ENCODE measurements around the gene FAM43A.

- RRBS, result no CpG with 5 or more reads among the region's 6 CpGs
Observed at GRCh38 chr3:194452454-194453319, 34.1 kb downstream of the ATP13A3 start.

DNA sequence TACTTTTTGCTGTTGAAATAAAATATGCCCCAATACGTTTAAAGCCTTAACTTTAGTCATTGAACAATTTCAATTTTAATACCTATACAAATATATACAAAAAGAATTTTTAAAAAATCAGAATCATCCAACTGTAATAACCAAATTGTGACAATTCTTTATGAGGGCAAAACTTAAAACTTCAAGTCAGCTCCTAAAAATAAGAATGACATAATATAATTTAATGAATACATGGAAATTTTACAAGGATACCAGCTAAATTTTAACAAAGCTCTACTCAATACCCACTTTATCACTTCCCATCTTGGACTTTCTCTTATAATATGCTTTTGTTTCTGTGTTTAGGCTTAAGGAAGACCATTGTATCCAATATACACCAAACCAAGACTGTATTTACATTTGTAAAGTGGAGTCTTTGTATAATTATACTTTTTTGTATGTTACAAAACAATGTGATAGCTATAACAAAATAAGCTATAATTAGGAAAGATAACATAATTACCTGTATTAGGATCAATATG, 16.9 kb downstream of the ATP13A3 start:
- RRBS, result no CpG with 5 or more reads among the region's 1 CpG

DNA sequence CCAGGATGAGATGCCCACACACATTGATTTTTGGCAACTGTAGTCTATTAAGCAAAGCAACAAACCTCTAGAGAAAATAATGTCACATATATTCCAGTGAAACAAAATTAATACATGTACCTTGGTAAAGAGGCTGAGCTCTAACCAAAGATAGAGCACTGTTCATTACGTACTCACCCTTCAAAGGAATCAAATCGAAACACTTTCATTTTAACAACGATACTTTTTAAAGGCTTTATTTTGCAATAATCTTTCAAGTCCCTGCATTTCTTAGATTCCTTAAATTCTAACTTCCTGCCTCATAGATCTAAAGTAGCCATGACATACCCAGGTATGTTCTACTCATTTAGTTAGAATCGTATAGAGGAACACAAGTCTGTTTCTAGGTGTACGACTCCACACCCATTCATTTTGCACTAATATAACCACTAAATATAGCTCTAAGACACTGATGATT, 1.5 kb downstream of the ATP13A3 start:
- RRBS, result no CpG with 5 or more reads among the region's 5 CpGs

DNA sequence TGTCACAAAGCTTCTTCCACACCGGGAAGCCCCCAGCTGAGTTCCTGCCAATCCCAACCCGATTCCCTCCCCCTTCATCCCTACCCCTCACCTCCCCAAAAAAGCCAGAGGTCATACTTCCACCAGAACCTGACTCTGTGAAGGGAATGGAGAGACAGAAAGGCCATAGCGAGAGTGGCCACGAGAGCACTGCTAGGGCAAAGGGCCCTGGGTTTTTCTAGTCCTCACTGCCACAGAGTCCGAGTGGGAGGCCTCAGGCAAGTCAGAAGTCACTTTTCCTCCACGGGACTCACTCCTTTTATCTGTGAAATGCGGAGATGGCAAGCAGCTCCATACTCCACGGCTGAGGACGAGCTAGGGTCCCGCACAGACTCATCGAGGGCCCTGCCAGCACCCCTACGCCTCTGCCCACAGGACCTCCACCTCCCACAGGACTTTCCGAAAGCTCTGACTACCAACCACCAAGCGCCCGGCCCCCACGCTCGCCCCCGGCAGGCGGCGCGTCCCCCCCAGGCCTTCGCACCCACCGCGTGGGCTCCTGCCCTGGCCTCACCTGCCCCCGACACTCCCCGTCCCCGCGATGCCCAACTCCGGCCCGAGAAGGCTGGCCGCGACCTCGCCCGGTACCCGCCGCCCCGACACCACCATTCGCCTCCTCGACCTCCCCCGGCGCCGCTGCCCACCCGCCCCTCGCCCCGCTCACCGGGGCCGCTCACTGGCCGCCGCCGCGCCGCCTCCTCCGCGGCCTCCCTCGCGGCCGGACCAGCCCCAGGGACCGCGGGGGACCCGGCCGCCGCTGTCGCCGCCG, 735 bp downstream of the ATP13A3 start:
- RRBS, result 1% methylated on average over 34 of the region's 65 CpGs

DNA sequence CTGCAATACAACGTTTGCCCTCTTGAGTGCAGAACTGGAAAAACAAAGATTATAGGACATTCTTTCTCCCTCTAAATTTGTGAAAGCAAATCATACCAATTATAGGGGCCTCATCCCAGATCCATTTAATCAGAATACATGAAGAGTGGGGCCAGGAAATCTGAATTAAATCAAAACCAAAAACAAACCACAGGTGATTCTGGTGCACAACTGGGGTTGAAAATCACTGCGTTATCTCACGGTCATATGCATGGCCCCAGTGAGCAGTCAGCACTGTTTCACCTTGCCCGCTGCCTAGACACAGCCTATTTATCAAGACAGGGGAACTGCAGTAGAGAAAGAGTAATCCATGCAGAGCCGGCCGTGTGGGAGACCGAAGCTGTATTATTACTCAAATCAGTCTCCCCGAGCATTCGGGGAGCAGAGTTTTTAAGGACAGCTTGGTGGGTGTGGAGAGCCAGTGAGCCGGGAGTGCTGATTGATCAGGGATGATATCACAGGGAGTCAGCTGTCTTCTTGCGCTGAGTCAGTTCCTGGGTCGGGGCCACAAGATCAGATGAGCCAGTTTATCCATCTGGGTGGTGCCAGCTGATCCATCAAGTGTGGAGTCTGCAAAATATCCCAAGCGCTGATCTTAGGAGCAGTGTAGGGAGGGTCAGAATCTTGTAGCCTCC, 58.2 kb downstream of the TMEM44 start:
- RRBS, result no CpG with 5 or more reads among the region's 13 CpGs

DNA sequence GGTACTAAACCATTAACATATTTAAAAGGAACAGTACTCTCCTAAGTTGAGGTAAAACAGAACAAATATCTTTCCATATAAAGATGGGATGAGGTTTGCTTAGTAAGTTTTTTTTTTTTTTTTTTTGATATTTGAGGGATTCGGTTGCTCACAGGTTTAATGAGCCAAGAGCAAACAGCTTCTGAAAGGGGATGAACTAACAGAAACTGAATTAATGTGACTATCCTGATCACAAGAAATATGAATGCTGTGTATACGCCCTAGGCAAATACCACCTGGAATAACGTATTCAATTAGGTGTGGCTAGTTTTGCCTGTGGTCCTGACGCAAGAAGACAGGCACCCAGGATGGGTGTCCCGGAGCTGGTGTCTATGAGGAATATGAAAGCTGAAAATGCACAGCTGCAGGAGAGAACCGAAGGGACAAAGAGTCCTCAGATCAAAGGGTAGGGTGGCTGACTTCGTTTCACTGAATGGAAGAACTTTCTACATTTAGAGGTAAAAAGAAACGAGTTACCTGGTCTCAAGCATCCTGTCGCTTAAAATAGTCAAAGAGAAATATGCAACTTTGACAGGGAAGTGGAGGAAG, 14.5 kb downstream of the LSG1 start:
- RRBS, result no CpG with 5 or more reads among the region's 9 CpGs

- RRBS, result 2% methylated on average over 43 of the region's 77 CpGs
Observed at GRCh38 chr3:194685603-194686522, at the start of gene FAM43A. FAM43A (plus strand) TSS chr3:194685883.

DNA sequence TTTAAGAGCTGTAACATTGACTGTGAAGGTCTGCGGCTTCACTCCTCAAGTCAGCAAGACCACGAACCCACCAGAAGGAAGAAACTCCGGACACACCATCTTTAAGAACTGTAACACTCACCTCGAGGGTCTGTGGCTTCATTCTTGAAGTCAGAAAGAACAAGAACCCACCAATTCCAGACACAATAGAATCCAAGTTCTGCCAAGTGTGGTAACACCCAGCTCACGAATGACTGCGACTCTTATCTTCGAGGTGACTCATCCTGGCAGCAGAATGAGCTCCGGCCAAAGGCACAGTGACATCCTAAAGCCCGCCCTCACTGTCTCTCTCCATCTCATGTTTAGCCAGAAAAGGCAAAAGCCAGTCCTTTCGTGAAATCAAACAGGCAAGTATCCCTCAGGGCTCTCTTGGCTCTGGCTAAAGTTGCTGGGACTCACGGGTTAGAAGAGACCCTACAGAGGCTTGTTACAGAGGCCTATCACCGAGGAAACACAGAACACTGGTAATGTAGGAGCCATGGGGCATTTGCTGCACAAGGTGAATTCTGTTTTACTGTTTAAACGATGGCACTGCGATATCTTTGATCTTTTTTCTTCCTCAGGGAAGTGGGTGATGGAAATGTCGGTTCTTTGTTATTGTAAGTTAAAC, 155.4 kb downstream of the FAM43A start:
- RRBS, result no CpG with 5 or more reads among the region's 15 CpGs

- RRBS, result no CpG with 5 or more reads among the region's 4 CpGs
Observed at GRCh38 chr3:194930840-194931201, 245.1 kb downstream of the FAM43A start.

DNA sequence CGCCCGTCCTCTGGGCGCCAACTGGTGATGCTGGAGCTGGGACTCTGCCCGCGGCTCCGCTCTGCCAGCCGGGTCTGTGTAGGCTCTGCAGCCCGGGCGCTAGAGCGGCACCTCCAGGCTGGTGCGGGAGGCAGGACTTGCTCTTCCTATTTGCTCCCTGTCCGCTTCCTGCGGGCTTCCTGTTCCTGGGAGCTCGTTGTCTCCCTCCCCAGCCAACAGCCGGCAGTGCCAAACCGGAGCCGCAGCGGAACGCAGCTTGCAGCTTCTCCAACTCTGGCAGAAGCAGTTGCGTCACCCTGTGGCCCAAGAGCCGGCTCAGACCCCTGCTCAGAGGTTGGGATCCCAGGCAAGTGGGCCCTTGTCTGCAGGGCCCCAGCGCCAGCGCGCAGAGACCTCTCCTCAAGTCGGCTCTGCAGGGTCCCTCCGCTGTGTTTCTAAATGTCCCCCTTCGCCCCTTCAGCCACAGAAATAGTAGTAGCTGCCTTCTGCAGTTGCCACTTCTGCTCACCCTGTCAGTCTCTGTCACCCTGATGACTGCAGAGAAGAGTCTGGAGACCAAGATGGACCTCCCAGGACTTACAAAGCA, 285.7 kb downstream of the XXYLT1 start:
- RRBS, result 92% methylated on average over 6 of the region's 27 CpGs

GRCh38 chr3:195028858-195029402, 242.0 kb downstream of the XXYLT1 start:
- RRBS, result no CpG with 5 or more reads among the region's 8 CpGs

GRCh38 chr3:195081366-195081897, 189.5 kb downstream of the XXYLT1 start:
- RRBS, result no CpG with 5 or more reads among the region's 7 CpGs

DNA sequence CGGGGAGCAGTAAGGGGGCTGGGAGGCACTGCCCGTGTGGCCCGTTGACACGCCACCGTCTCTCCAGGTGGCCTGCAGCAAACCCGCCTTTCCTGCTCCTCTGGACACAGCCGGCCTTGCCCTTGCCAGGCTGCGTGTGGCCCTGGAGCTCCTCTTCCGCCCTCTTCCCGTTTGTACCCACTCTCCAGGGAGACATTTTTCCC, 184.0 kb downstream of the XXYLT1 start:
- RRBS, result no CpG with 5 or more reads among the region's 10 CpGs

DNA sequence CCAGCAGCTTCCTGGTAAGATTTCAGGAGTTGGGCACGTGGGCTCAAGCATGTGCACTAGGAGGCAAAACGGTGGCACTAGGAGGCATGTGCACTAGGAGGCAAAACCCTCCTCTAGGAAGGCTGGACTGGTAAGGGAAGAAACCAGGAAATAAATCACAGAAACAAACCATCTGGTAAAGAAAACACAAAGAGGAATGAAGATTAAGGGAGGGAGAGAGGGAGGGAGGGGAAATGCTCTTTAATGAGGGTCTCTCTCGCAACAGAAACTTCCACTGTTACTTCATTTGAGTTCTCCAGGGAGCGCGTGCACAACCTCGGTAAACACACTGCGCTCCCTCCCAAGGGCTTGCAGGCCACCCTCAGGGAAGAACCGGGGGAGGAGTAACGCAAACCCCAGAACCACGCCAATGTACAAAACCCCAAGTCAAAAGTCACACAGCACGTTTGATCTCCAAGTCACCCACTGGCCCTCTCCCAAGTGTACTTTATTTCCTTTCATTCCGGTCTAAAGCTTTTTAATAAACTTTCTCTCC, 116.6 kb downstream of the XXYLT1 start:
- RRBS, result no CpG with 5 or more reads among the region's 12 CpGs

GRCh38 chr3:195154798-195155503, 116.0 kb downstream of the XXYLT1 start:
- RRBS, result no CpG with 5 or more reads among the region's 15 CpGs

GRCh38 chr3:195162076-195162526, 108.9 kb downstream of the XXYLT1 start:
- RRBS, result no CpG with 5 or more reads among the region's 11 CpGs

- RRBS, result no CpG with 5 or more reads among the region's 17 CpGs
Observed at GRCh38 chr3:195178018-195178880, 92.7 kb downstream of the XXYLT1 start.

DNA sequence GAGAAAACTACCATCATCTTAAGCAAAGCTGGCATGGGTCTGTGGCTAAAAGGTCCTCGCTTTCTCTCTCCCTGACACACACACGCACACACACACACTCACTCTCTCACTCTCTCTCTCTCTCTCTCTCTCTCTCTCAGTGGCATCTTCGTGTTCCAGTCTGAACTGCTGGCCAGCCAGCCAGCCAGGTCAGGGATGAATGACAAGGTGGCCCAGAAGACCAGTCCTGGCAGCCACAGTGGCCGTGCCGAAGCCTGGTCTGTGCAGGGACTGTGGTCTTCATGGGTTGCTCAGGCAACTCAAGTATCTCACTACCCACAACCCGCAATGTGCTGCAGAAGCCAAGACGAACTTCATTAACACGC, 66.6 kb downstream of the XXYLT1 start:
- RRBS, result no CpG with 5 or more reads among the region's 8 CpGs

DNA sequence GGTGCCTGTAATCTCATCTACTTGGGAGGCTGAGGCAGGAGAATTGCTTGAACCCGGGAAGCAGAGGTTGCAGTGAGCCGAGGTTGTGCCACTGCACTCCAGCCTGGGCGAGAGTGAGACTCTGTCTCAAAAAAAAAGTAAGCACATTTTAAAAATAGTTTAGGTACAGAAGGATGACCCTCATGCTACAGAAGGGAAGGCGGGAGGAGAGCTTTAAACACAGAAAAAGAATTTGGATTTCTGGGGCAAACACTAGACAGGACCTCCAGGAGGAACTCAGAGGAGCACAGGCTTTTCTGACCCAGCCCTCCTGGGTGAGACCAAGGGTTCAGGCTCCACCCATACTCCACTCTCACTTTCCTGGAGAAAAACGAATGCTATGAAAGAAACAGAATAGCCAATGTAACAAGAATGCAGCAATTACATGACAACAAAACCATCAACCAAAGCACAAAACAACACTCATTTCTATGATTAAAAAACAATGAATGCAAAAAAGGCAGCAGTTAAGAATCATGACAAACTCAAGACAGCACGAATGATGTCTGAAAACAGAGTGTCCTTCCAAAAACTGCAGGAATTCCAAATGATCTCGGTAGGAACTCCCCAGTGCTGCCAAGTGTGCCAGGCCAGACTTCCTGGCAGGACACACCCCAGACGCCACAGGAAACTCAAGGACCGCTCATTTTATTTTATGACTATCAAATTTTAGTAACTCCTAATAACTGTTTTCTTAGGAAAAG, 47.7 kb downstream of the XXYLT1 start:
- RRBS, result no CpG with 5 or more reads among the region's 9 CpGs